Measurements from ENCODE around the genes GINM1, LRP11, RAET1L and IYD.

- PRO-cap: bidirectional peak, plus-strand start at chr6:149566405, minus-strand start at chr6:149566149
Measured at GRCh38 chr6:149565939-149566960, at the start of gene GINM1. Gene GINM1, plus strand, starts transcription at chr6:149566375.

- PRO-cap: no peak
Measured at GRCh38 chr6:149568057-149568342, 1.8 kb downstream of the GINM1 start.

DNA sequence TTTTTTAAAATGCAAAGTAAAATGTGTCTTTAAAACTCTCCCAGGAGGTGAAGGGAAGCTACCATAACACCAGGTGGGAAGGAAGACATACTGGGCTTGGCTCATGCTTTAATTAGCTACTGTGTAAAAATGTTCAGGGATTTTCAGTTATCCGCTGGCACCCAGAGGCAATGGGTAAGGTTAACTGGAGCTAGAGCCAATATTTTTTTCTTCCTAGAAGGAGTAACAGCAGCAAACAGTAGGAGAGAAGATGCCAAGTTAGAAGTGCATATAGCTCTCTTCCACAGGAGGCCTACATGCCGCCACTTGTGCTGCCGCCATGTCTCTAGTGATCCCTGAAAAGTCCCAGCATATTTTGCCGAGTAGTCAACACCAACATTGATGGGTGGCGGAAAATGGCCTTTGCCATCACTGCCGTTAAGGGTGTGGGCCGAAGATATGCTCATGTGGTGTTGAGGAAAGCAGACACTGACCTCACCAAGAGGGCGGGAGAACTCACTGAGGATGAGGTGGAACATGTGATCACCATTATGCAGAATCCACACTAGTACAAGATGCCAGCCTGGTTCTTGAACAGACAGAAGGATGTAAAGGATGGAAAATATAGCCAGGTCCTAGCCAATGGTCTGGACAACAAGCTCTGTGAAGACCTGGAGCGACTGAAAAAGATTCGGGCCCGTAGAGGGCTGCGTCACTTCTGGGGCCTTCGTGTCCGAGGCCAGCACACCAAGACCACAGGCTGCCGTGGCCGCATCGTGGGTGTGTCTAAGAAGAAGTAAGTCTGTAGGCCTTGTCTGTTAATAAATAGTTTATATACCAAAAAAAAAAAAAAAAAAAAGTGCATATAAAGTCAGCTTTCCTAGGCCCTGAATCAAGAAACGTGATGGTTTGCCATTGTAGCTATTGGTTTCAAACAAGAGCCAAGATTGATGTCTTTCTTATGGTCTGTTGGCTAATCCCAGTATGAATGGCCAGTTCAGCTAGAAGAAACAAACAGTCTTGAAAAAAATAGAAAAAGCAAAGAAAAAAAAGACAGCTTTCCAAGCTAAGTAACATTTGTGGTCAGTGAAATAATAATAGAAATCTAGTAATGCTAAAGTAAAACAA, 27.9 kb downstream of the GINM1 start:
- PRO-cap: no peak

DNA sequence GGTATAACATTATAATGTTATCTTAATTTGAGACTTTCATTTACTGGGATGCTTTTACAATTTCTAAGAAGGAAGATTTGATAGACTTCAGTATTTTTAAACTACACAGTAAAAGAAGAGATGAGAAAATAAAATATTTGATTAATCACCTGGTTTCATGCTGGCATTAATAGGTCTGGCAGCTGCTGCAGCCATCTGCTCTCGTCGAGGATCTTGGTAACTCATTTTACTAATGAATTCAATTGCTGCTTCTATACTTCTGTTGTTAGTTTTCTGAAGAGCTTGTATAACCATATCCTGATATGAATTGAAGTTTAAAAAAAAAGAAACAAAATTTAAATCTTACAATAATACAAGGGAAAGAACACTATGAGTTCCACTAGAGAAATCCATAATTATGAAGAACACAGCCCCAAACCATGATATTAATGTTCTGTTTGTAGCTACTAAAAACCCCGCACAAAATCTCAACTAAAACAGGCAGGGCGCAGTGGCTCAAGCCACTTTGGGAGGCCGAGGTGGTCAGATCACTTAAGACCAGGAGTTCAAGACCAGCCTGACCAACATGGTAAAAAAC, 22.9 kb downstream of the LATS1 start:
- PRO-cap: no peak

- PRO-cap: no peak
Measured at GRCh38 chr6:149701572-149702398, 16.1 kb downstream of the LATS1 start.

- PRO-cap: no peak
Measured at GRCh38 chr6:149796351-149796691, 46.8 kb downstream of the PCMT1 start.

GRCh38 chr6:149837132-149837753, 26.9 kb downstream of the LRP11 start:
- PRO-cap: no peak

- PRO-cap: bidirectional peak, plus-strand start at chr6:149864059, minus-strand start at chr6:149863895; bidirectional peak, plus-strand start at chr6:149864475, minus-strand start at chr6:149864346
Measured at GRCh38 chr6:149863587-149864562, at the start of gene LRP11. Gene LRP11, minus strand, starts transcription at chr6:149864359.

GRCh38 chr6:150025360-150025919, at the start of gene RAET1L:
Gene RAET1L, minus strand, starts transcription at chr6:150025532.
- PRO-cap: no peak

DNA sequence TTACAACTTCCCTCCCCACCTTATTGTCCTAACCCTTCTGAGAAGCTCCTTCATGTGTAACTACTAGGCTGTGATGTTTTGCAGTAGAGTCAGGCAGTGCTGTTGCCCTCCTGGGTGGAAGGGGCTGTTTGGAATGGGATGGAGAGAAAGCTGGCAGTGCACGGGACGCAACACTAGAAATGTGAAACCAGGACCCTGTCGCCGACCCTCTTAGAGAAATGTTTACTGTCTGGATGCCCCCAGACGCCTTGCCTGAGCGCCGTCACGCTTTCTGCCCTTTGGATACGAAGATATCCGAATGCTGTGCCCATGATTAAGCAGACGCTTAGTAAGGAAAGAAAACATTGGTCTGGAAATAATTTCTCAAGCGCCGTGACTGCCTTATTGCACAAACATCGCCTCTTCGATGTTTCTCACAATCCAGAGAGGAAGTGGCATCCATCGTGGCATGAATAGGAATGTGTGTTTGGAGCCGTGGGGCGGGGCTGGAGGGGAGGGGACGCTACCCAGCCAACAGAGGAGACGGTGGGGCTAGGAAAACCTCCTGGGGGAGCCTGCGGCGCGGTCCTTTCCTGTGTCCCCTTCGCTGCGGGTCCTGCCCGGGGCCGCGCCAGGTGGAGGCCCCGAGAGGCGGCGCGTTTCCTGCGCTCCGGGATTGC, 636 bp upstream of the PPP1R14C start:
- PRO-cap: unidirectional peak, plus-strand start at position 537 of the sequence

DNA sequence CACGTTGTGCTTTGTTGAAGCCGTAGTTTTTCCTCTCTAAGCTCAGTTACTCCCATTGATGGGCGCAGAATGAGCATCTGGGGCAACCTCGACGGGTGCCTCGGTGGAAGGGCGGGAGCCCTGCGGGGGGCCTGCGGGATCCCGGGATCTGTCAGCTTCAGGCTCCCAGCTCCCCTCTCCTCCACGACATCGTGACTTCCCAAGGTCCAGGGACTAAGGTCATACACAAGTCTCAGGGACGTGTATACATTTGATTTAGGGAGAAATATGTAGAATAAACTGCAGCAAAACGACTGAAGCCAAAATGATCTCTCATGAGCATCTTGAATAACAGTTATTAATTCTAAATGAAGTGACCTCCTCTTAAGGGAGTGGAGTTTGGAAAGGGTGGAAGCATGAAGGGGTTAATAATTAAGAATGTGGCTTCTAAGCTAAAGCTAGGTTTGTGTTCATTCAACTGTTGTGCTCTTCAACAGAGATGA, 1.3 kb downstream of the PPP1R14C start:
- PRO-cap: no peak

GRCh38 chr6:150145334-150145840, 2.5 kb downstream of the PPP1R14C start:
- PRO-cap: no peak

DNA sequence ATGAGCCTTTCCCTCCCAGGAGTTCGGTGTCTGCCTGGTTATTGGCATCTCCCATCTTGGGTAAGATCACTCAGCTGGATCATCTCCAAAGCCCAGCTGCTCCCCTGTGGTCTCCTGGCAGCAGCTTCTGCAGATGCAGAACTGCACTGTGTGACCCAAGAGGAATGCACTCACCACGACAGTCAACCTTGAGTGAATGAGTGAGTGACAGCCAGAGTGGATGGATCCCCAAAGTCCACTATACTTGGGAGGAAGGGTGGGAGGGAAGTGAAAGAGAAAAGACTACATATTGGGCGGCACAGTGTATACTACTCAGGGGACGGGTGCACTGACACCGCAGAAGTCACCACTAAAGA, 44.7 kb upstream of the IYD start:
- PRO-cap: no peak

DNA sequence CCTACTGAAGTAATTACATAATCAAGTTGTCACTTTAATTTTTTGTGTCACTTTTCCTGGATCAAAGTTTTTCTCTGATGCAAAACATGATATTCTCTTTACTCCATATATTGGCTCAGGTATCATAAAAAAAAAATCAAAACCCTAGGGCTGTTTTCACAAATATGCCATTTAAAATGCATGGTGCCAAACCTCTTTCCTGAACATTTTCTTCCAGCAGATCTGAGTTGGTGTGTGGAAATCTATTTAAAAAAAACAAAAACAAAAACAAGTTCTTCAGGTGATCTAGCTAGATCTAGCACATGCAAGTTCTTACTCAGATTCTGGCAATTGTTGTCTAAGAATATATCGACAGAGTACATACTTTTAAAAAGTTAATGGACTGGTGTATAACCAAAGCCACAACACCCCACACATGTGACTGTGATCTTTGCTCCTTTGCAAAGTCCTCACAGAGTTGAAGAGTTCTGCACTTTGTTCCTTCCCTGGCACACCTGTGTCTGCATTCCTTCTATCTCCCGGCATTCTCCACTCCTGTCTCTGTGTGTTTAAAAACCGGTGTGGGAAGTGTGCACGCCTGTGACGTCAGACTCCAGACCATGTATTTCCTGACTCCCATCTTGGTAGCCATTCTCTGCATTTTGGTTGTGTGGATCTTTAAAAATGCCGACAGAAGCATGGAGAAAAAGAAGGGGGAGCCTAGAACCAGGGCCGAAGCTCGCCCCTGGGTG, at the start of gene IYD:
Gene IYD, plus strand, starts transcription at position 580 of the 731 bp plus-strand sequence.
- PRO-cap: no peak

DNA sequence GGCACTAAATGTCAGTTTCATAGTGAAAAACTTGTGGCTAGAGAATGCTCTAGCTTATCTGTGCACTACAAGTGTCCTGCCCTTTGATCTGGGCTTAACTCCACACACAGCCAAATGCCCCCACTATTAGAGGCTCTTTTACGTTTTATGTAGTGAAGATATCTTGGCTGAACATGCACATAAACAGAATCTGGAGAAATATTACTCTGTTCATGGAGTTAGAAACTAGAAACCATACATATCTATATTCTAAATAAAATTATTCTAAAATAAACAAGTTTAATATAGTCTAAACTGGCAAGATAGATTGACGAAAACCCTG, 41.2 kb downstream of the PLEKHG1 start:
- PRO-cap: no peak

DNA sequence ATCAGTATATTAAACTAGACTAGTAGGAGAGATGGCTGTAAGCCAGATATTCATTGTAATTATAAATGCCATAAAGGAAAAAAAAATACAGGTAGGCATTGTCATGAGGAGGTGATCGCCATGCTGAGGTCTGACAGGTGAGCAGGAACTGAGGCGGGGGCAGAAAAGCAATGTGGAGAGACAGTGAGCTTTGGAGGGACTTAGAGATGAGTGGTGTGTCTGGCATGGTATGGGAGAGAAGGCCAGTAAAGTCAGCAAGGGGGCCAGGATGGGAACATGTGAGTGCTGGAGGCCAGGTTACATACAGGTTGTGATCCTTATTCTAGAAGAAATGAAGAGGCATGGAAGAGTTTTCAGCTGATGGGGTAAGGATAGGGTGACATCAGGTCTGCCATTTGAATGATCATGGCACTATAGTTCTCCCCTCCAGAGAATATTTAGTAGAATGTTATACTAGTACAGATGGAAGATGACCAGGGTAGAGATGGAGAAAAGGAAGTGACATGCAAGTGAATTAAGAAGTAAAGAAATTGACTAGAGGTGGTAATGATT, 80.1 kb downstream of the PLEKHG1 start:
- PRO-cap: no peak

GRCh38 chr6:150683145-150683940, 83.7 kb downstream of the PLEKHG1 start:
- PRO-cap: no peak

GRCh38 chr6:150687430-150688051, 87.9 kb downstream of the PLEKHG1 start:
- PRO-cap: no peak

- PRO-cap: no peak
Measured at GRCh38 chr6:150733596-150734309, 131.7 kb upstream of the MTHFD1L start.

GRCh38 chr6:150753382-150754261, 111.9 kb upstream of the MTHFD1L start:
- PRO-cap: no peak

Data from fallopian tube (tissue), 1 donor.